Neural cell (in vitro differentiated cells): ENCODE measurements around the genes IL15RA and GATA3.

- RAMPAGE, long total RNA: no peak
These were observed at the start of gene IL15RA for GRCh38 chr10:5977160-5978101. Gene IL15RA (minus strand): TSS chr10:5977543.

- RAMPAGE, long total RNA: no peak
These were observed 6.9 kb upstream of the IL15RA start for GRCh38 chr10:5984259-5984566.

GRCh38 chr10:6065883-6066377, 3.8 kb upstream of the IL2RA start:
- RAMPAGE, long total RNA: no peak

GRCh38 chr10:6179076-6180304, 23.2 kb upstream of the PFKFB3 start:
- RAMPAGE, long total RNA: no peak

- RAMPAGE, long total RNA: no peak
These were observed 6.8 kb upstream of the PFKFB3 start for GRCh38 chr10:6195790-6196448.

GRCh38 chr10:6296747-6297327, 94.1 kb downstream of the PFKFB3 start:
- RAMPAGE, long total RNA: no peak

DNA sequence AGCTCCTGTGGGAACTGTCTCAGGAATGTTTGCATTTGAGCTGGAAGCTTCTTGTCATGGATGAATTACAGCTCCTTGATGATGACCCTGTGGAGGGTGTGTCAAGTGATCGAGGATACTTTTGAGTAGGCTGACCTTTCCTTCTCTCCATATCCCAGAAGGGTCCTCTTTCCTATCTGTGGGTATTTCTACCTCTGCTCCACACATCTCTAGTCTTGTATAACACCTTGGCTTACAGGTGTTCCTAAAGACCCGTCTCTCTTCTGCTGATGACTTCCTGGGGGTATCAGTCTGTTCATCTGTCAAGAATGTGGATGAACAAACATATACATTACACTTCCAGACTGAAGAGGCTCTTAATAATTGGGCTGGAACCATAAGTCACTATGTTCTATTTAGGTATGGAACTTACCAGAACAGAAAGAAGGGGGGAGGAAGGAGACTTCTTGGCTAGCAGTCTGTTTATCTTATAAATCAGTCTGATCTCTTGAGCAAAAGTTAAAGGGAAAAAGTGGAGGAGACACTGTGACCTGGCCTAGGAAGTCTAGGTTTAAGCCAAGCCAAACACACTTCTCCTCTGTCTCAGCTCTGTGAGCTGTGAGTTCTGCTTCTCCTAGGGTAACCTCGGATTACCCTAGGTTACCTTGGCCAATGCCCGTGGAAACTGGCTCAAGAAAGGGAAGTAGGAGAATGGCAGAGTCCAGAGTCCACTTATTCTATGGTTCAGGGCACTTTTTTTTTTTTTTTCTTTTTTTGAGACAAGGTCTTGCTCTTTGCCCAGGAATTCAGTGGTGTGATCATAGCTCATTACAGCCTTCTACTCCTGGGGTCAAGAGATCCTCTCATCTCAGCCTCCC, 95.1 kb downstream of the PFKFB3 start:
- RAMPAGE, long total RNA: no peak

DNA sequence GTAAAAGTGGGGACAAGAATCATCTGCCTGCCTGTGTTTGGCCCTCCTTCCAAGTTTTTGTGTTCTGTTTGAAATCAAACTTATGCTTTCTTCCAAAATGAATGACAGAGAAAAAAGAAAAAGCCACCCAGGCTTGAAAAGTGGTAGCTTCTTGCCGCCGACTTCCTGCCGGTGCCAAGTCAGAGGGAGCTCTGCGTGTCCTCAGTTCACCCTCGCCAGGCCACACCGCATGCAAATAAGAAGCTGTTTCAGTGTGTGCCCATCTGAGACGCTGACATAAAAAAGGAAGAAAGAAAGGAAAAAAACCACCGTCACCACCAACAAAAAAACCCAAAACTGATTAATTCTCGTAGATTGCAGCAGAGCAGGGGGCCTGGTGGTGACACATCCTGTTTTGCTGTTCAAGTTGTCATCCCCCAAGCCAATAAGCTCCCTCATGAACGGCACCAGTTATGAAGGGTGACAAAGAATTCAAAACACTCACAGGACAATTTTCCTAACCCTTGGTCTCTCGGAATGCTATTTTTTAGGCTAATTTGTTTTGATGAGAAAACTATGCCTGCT, 145.3 kb downstream of the PFKFB3 start:
- RAMPAGE, long total RNA: no peak

- RAMPAGE, long total RNA: no peak
These were observed 64.6 kb downstream of the PRKCQ start for GRCh38 chr10:6515333-6515950.

DNA sequence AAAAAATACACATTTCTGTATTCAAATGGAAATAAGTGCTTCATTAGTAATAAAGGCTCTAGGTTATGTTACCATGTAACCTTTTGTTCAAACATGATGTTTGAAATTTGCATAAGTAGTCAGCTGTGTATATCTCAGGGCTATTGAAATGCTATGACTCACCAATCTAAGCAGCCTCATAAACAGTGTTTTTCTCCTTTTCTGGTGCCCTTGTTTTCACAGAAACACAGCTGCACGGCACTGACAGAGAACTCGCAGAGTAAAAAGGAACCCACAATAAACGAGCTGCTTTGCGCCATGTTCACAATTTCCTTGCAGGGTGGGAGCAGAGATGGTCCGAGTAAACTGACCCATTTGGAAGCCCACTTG, 176.0 kb upstream of the PRKCQ start:
- RAMPAGE, long total RNA: no peak

GRCh38 chr10:7251944-7252629, 158.7 kb downstream of the SFMBT2 start:
- RAMPAGE, long total RNA: no peak

DNA sequence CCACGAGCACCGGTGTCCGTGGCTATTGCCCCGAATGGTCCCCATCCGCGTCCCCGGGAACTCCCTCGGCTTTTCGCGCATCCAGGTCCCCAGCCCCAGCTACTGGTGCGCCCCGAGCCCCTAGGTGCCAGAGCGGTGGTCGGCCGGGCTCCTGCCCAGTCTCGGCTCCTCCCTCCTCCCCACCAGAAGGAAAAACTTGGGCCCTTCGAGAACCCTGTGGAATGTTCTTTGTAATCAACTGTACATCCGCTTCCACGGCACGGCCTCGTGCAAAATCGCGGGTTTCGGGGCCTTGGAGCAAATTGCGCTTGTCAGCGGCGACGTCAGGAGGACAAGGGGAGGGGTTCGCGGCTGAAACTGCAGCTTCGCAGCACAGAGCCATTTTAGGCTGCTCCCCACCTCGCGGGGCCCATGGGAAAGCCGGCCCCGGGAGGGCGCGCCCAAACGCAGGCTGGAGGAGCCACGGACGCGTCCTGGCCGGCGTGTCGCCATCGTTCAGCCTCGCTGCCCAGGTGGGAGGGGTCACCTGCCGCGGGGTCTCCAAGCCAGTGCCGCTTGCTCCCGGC, 2.9 kb downstream of the SFMBT2 start:
- RAMPAGE, long total RNA: no peak

- RAMPAGE, long total RNA: no peak
These were observed 558 bp upstream of the ITIH2 start for GRCh38 chr10:7702575-7702941.

DNA sequence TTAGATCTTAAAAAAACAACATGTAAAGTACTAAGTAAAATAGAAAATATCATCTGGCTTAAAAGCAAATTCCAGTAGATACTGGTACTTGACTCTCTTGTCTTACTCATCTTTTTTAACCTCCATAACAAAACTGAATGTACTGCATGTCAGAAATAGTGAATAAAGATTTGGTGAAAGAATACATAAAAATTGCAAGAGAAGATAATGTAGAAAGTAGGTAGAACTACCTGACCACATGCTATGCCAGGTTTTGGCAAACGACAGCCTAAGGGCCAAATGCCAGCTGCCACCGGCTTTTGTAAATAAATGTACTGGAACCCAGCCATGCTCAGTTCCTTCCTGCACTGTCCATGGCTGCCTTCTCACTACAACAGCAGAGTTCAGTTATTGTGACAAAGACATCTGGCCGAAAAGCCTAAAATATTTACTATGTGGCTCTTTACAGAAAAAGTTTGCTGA, 14.0 kb downstream of the KIN start:
- RAMPAGE, long total RNA: no peak

DNA sequence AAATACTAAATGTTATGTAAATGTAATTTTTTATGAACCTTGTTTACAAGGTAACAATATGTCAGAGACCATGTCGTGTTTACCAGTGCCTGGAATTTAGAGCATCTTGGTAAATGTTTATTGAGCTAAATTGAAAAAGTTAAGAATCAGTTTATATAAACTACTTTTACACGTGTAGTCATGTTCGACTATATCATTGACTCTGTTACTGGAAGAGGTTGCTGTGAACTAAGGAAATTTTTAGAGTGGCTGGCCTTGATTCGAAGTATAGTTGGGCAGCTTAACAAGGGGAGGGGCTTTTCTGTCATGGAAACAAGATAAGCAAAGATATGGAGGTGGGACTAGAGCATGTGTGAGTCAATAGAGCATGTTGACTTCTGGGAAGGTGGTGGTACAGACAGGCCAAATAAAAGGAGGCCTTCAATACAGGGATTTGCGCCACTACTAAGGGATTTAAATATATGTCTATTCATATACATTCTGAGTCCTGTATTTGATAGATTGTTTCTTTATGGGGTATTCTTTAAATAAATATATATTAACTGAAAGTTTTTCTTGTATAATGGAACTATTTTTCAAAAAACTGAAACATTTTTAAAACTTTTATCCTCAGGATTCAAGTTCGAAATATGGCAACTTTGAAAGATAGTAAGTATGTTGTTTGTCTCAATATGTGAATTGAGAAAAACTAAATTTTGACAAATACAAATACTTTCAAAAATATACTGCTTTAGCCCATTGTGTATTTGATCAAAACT, 7.7 kb downstream of the ATP5F1C start:
- RAMPAGE, long total RNA: no peak

- RAMPAGE, long total RNA: no peak
These were observed 39.5 kb upstream of the GATA3 start for GRCh38 chr10:8014767-8015587.

- RAMPAGE, long total RNA: no peak
These were observed 7.1 kb upstream of the GATA3 start for GRCh38 chr10:8047068-8048039.

- RAMPAGE, long total RNA: no peak
These were observed 3.8 kb upstream of the GATA3 start for GRCh38 chr10:8050290-8051559.

- RAMPAGE, long total RNA: no peak
These were observed at the start of gene GATA3 for GRCh38 chr10:8054522-8054937. Gene GATA3 (plus strand): TSS chr10:8054688.

DNA sequence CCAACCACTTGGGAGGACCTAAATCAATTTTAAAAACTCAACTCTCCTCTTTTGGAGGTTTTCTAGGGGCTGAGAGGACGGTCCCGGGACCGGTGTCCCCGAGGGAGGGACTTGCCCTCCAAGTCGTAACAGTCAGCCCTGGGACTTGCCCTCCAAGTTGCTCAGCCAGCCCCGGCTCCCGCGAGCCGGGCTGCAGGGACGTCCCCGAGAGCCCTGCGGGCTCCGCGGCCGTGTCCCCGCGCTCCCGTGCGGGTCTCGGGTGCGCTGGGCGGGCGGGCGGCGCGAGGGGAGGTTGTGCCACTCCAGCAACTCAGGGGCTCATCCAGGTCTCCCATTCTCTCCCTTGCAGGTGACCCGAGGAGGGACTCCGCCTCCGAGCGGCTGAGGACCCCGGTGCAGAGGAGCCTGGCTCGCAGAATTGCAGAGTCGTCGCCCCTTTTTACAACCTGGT, 475 bp downstream of the GATA3 start:
- RAMPAGE, long total RNA: no peak